Measurements from ENCODE around the gene TBCEL.

- RRBS = 5% methylated on average over 38 of the region's 112 CpGs
Measured at GRCh38 chr11:119363332-119364435, 17.2 kb upstream of the MFRP start.

GRCh38 chr11:119366449-119367515 lies 14.7 kb downstream of the USP2 start:
- RRBS = no CpG with 5 or more reads among the region's 12 CpGs

- RRBS = no CpG with 5 or more reads among the region's 13 CpGs
Measured at GRCh38 chr11:119728175-119728475, 875 bp downstream of the NECTIN1 start.

DNA sequence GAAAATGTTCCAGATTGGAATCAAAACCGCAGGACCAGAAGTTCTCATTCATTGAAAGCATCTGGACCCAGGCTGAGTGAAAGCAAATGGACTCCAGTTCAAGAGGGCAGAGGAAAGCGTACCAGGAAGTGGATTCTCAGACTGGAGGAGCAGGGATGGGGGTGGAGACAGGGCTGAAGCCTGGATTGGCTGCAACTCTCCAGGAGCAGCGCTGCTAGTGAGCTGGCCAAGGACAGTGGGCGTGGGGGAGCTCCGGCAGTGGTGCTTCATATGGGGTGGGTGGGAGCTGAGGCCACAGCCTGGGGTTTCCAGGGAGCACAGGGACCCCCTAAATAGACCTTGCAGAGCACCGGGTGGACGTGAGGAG lies 103.6 kb upstream of the NECTIN1 start:
- RRBS = 18% methylated on average over 2 of the region's 7 CpGs

DNA sequence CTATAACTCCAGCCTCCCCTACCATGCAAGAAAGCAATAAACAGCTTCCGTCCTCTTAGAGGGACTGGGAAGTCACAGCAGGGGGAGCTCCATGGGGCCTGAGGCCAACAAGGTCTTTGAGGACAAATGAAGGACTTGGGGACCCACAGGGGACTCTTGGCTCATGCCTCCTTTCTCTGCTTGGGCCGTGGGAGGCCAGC lies 159.2 kb upstream of the NECTIN1 start:
- RRBS = no CpG with 5 or more reads among the region's 2 CpGs

- RRBS = no CpG with 5 or more reads among the region's 7 CpGs
Measured at GRCh38 chr11:120125704-120126033, 12.2 kb downstream of the TRIM29 start.

GRCh38 chr11:120185052-120186029 lies 25.5 kb upstream of the OAF start:
- RRBS = no CpG with 5 or more reads among the region's 9 CpGs

GRCh38 chr11:120192609-120193035 lies 18.2 kb upstream of the OAF start:
- RRBS = 89% methylated on average over 2 of the region's 11 CpGs

GRCh38 chr11:120198854-120199433 lies 11.9 kb upstream of the OAF start:
- RRBS = no CpG with 5 or more reads among the region's 8 CpGs

- RRBS = 2% methylated on average over 22 of the region's 55 CpGs
Measured at GRCh38 chr11:120211234-120211948, 559 bp downstream of the OAF start.

GRCh38 chr11:120219327-120220371 lies 8.8 kb downstream of the OAF start:
- RRBS = no CpG with 5 or more reads among the region's 15 CpGs

DNA sequence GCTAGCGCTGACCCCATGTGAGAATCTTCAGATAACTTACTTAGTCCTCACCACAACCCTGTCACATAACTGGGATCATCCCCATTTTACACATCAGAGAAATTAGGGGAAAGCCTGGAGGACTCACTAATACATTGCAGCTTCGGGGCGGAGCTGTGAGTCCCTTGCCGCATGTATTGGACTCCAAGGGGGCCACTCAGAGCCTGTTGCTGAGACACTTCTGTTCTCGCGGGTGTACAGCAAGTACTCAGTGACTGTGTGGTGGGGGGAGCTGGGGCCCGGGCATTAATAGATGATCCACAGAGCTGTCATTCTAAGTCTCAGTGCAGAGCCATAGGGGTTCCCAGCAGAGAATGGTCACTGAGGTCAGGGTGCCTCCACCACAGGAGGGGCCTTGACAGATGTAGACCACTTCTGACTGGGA lies 13.5 kb downstream of the OAF start:
- RRBS = no CpG with 5 or more reads among the region's 7 CpGs

GRCh38 chr11:120301834-120302663 lies 23.1 kb upstream of the TLCD5 start:
- RRBS = no CpG with 5 or more reads among the region's 7 CpGs

DNA sequence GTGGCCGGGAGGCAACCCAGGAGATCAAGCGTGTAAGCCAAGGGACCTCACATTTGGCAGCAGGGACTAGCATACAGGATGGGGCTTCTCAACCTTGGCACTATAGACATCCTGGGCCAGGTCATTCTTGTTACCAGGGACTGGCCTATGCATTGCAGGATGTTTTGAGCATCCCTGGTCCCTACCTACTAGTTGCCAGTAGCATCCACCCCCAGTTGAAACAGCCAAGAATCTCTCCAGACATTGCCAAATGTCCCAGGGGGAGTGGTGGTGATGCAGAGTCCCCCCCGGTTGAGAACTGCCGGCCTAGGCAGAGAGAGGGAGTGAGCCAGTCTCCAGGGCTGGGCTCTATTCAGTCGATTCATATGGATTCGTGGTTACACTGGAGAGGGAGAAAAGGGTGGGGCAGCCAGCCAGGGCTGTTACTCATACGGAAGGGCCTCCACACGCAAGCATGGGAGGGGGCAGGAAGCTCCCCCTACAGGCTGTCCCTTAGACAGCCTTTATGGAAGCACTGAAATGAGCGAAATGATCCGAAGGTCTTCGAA lies 18.7 kb upstream of the TLCD5 start:
- RRBS = no CpG with 5 or more reads among the region's 11 CpGs

DNA sequence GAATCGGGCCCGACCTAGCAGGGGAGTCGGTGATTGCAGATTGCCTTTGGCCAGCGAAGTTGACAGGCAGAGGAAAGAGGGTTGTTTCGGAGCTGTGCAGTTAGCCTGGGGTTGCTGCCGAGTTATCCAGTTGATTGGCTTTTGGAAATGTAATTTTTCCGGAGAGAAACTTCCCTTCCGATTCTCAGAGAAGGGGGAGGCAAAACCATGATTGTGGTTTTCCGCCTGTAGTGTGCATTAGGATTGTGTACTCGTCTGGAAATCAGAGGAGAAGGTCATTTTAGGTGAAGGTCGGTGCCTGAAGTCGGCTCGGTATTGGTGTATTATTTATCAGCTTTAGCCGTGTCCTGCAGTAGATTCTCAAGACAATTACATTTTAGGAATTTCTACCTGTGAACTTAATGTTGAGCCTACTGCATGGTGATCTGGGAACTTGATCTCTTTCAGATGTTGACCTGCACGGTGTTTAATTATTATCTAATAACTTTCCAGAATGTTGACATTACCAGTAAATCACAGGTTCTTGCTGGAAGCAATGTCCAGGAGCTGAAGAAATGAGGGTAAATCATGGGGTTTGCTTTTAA lies 1.2 kb downstream of the ARHGEF12 start:
- RRBS = no CpG with 5 or more reads among the region's 15 CpGs

- RRBS = no CpG with 5 or more reads among the region's 7 CpGs
Measured at GRCh38 chr11:120338473-120339375, 2.5 kb downstream of the ARHGEF12 start.

DNA sequence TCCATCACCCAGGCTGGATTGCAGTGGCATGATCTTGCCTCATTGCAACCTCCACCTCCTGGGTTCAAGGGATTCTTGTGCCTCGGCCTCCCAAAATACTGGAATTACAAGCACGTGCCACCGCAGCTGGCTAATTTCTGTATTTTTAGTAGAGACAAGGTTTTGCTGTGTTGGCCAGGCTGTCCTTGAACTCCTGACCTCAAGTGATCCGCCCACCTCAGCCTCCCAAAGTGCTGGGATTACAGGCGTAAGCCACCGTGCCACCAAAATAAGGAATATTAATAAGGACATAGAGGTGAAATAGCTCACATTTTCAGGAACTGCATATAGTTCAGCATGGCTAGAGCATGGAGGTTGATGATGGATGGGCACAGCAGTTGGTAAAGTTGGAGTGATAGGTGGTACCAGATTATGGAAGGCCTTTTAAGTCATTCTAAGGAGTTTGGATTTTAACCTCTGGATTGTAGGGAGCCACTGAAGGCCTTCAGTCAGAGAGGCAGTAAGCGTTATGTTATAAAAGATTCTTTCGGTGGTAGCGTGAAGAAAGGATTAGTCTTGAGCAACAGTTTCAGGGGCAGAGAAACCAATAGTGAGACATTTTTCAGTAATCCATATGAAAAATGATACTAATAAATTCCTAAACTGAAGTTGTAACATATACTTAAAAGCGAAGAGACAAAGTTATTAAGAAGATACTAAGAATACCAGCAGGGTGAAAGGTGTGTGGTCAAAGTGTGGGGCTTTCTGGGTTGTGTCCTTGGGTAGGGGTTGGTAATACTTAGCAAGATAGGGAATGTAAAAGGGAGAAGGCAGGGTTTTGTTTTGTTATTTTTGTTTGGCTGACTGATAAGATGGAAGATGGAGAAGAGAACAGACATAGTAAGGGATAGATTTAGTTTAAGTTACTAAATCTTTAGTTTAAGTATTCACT lies 21.7 kb downstream of the ARHGEF12 start:
- RRBS = no CpG with 5 or more reads among the region's 10 CpGs

GRCh38 chr11:120486628-120487801 lies 24.5 kb upstream of the GRIK4 start:
- RRBS = no CpG with 5 or more reads among the region's 7 CpGs

DNA sequence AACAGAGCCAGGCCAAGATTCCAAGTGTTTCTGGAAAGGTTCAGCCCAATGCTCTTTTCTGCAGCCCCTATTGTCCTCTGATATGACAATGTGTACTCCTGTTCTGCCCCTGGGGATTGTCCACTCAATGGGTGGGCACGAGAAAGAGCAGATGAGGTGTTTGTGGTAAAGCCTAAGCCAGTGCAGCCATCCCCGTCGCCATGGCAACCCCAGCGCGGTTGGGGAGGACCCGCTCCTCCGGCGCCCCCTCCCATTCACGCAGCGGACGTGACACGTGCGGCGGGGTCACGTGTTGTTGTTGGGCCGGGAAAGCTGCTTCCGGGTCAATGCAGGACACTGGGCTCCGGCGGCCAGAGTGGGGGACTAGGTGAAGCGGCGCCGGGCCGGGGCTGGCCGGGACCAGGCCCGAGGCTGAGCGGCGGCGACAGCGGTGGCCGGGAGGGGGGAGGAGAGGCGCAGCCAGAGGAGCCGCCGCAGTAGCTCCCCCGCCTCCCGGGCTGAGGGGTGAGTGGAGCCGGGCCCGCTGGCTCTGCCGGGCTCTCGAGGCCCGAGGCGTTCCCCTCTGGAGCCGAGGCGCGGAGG lies at the start of gene TBCEL:
TSS of gene TBCEL (plus strand) at position 315 of the 582 bp plus-strand sequence.
- RRBS = 2% methylated on average over 22 of the region's 44 CpGs